Endometrial microvascular endothelial cells (primary cell): ENCODE data around the gene MOXD1.

DNA sequence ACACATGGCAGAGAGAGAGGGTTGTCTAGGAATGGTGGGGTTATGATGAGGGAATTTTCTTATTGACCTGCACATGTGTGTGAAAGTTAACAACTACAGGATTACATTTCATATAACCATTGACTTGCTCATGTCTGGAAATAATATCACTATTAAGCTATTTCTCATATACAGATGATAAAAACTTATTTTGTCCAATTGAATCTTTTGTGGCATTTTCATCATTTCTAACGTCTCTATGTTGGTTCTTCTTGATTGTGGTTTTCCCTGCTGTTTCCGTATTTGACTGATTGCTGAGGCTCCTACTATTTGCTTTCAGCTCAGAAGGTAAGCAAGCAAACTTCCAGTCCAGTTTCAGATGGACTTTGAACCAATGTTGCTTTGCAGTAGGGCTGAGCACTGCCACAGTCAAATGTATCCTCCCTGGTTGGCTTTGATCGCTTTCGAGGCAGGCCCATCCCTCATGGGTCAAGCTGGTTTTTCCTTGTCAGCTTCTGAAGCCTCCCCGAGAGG, 7.6 kb upstream of the CCN2 start:
- RAMPAGE, long total RNA: no peak

GRCh38 chr6:132364175-132364624, 37.1 kb downstream of the MOXD1 start:
- RAMPAGE, long total RNA: no peak

DNA sequence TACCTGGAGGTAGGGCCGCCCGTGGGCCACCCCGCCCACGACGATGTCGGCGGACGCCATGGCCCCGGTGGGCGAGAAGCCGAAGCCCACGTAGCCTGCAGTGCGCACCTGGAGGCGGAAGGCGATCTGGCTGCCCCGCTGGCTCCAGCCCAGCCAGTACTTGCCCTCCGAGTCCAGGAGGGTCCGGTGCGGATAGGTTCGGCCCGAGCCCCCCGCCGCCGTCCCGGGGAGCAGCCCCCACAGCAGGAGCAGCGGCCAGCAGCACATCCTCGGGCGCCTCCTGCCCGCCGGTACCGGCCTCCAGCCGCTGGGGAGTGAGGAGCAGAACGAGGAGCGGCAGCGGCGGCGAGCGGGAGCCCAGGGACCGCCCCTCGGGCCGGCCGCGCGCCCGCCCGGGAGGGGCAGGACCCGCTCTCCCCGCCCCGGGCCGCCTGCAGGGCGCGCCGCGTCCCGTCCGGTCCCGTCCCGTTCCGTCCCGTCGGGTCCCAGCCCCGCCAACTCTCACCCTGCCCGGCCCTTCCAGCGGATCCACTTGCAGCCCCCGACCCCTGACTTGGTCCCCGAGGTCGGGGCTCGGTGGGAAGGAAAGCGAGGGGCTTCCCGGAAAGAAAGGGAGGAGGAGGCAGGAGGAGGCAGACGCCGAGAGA, at the start of gene MOXD1:
MOXD1 (minus strand) TSS at position 316 of the 647 bp plus-strand sequence.
- RAMPAGE, long total RNA: no peak

- RAMPAGE, long total RNA: no peak
Observed at GRCh38 chr6:132511832-132512208, 1.1 kb downstream of the STX7 start.

DNA sequence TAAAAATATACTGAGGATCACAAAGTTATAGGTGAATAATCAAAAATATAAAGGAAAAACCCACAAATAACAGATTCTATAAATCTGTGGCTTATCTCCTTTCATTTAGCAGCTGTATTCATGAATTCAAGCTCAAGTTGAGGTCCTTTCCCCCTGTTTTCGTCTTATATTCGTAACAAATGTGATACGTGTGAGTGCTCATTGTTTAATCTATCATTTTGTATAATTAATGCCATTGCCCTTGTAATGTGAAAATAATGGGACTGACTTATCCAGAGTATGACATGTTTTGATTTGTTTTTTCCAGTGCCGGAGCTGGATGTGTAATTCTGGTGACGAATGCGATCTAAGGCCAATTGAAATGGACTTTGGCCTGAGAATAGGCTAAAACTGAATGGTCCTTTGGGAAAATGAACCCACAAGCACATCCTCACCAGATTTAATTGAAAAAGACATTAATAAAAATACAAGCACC, 6.5 kb upstream of the TAAR5 start:
- RAMPAGE, long total RNA: no peak

- RAMPAGE, long total RNA: no peak
Observed at GRCh38 chr6:132598502-132598622, 8.8 kb upstream of the TAAR5 start.

- RAMPAGE, long total RNA: no peak
Observed at GRCh38 chr6:132598623-132598934, 9.0 kb upstream of the TAAR5 start.

DNA sequence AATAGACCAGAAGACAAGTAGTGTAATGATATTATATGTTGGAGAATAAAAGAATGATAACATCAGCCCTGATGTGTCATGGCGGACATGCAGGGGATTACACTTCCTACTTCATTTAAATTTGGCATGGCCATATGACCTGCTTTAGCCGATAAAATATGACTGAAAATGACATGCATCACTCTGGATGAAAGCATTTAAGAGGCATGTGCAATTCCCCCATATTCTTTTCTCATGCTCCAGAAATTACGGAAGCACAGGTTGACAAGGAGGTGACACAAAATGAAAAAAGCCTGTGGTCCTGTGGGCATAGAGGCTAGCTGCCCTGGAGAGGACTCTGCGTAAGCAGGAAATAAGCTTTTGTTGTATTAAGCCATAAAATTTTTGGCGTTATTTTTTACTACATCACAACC, 13.5 kb upstream of the TAAR1 start:
- RAMPAGE, long total RNA: no peak

- RAMPAGE, long total RNA: no peak
Observed at GRCh38 chr6:132687162-132687680, 26.6 kb downstream of the VNN1 start.

DNA sequence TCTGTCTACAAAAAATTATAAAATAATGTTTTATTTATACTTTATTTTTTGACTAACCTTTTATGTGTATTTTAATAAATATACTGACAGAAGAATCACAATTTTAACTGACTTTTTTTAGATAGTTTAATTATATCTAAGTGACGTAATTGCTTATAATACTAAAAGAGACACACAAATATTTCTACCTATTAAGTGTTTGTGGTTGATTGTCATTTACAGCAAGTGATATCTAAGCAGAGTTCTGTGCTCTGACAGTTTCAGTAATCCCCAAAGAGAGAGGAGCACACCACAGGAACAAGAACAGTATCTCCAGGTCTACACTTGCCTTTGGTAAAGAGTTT, 183.1 kb upstream of the EYA4 start:
- RAMPAGE, long total RNA: no peak

GRCh38 chr6:133369982-133370327, 128.8 kb downstream of the EYA4 start:
- RAMPAGE, long total RNA: no peak

- RAMPAGE, long total RNA: no peak
Observed at GRCh38 chr6:133991805-133992855, 39.1 kb downstream of the TBPL1 start.

DNA sequence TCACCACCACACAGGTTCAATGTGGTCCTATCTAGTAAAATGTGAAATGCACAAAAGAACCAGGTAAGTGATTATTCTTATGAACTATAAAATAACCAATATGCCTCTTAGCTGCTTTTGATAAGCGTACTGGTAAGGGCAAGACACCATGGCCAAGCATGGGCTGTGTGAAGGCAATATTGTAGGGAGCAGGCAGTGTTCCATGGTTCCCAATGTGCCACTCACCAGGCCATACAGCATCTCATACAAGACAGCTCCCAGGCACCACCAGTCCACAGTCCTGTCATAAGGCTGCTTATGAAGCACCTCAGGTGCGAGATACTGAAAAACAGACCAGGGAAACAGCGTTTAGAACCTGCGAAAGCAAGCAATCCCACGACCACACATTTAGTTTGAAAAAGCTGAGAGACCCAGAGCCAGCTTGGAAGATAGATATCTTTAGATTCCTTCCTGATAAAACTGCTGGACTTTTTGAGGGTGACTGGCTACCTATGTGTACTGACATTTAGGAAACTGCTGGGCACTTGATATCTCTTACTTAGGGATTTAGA, 119.1 kb upstream of the SLC2A12 start:
- RAMPAGE, long total RNA: no peak

- RAMPAGE, long total RNA: no peak
Observed at GRCh38 chr6:134176252-134176776, 123.9 kb upstream of the SLC2A12 start.

DNA sequence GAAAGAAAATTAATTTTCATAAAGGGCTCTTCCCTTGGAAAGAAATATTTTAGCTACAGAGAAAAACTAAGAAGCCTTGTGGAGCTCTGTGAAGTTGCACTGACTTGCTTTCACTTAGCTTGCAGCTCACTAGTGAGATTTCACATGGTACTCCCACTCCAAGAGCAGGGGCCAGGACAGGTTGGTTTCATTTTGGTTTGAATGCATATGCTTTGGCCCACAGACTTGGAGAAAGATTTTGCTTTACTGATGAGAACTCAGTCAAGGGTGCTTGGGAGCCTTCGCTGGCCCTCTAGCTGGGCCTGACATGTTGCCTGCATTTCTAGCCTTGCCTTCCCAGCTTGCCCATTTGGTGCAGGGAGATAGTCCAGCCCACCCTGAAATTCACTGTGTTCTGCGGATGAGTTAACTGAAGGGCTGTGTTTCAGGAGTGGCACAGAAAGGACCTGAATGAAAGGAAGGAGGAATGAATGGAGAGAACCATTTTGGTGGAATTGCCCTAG, 2.0 kb downstream of the SGK1 start:
- RAMPAGE, long total RNA: no peak

- RAMPAGE, long total RNA: no peak
Observed at GRCh38 chr6:134464527-134465083, 146.7 kb upstream of the SGK1 start.

GRCh38 chr6:134523931-134524417, 206.1 kb upstream of the SGK1 start:
- RAMPAGE, long total RNA: no peak

DNA sequence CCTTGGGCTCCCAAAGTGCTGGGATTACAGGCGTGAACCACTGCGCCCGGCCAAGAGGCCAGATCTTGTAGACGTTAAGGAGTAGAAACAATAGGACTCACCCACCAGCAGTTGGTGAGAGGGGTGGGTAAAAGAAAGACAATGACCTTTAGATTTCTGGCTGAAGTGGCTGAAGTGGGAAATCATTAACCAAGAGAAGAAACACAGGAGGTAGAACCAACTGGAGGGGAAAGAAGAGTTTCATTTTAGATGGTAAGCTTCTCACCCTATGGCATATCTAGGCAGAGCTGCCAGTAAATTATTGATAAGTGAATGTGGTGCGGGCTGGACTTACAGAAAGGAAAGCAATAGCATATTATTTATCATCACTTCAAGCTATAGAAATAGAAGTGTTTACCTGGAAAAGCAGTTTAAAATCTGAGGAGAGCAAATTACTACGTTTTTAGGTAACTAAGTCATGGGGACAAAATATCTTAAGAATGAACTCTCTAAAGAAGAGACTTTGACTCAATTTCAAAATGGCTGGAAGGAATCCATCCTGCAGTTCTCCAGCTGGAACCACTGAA, 109.7 kb downstream of the ALDH8A1 start:
- RAMPAGE, long total RNA: no peak

DNA sequence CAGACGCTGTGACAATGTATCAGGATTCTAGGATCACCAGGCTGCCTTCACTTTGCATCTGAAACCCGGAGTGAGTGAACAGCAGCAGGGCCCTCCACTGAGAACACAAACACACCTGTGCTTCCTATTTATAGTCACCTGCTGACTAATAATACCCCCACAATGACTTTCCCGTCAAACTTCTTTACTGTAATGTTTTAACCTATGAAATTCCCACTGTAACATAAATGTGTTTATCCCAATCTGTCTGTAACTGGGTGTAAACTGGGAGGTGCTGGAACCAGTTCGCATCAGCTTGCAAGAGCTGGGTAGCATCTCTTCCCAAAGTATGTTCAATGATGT, 79.3 kb downstream of the ALDH8A1 start:
- RAMPAGE, long total RNA: no peak

GRCh38 chr6:134896749-134897248, 53.1 kb downstream of the ALDH8A1 start:
- RAMPAGE, long total RNA: no peak